ENCODE results near the gene MAFB.

GRCh38 chr20:40676258-40677291 lies 12.5 kb downstream of the MAFB start:
- PRO-cap, result no peak

GRCh38 chr20:40684378-40685447 lies 4.3 kb downstream of the MAFB start:
- PRO-cap, result no peak

- PRO-cap, result bidirectional peak, plus-strand start at chr20:40689093, minus-strand start at chr20:40689061; bidirectional peak, plus-strand start at chr20:40689397, minus-strand start at chr20:40689236
Measured at GRCh38 chr20:40688324-40689339, at the start of gene MAFB. Gene MAFB (minus strand): TSS chr20:40689236.

DNA sequence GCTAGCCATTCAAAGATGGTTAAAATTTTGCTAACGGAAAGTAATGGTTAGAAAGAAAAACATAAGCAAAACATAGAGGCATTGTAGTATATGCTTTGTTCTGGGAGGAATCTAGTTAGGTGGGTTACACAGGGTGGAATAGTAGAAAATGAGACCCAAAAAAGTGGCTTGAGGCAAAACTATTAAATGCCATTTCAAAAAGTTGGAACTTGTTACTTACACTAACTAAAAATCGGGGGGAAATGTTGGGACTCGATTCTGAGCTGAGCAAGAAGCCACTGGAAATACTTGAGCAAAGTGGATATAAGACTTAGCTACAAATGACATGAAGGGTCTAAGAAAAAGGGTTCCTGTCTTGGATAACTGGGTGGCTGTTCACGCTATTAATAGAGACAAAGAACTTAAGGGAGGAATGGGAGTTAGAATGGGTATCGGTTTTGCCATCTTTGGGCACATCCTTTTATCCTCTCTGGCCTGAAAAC lies 41.3 kb downstream of the TOP1 start:
- PRO-cap, result no peak

- PRO-cap, result no peak
Measured at GRCh38 chr20:41075709-41076574, 47.3 kb downstream of the TOP1 start.

DNA sequence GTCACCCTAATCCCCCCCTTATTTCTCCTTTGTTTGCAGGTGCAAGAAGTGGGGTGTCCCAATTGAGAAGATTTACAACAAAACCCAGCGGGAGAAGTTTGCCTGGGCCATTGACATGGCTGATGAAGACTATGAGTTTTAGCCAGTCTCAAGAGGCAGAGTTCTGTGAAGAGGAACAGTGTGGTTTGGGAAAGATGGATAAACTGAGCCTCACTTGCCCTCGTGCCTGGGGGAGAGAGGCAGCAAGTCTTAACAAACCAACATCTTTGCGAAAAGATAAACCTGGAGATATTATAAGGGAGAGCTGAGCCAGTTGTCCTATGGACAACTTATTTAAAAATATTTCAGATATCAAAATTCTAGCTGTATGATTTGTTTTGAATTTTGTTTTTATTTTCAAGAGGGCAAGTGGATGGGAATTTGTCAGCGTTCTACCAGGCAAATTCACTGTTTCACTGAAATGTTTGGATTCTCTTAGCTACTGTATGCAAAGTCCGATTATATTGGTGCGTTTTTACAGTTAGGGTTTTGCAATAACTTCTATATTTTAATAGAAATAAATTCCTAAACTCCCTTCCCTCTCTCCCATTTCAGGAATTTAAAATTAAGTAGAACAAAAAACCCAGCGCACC lies 14.1 kb upstream of the PLCG1 start:
- PRO-cap, result no peak

GRCh38 chr20:41137920-41138029 lies 432 bp downstream of the PLCG1 start:
- PRO-cap, result bidirectional peak, plus-strand start at chr20:41138116, minus-strand start at chr20:41137954

- PRO-cap, result no peak
Measured at GRCh38 chr20:41139323-41140148, 2.2 kb downstream of the PLCG1 start.

- PRO-cap, result no peak
Measured at GRCh38 chr20:41171872-41172745, 34.8 kb downstream of the PLCG1 start.

GRCh38 chr20:41202662-41203733 lies 65.7 kb downstream of the PLCG1 start:
- PRO-cap, result no peak

- PRO-cap, result no peak
Measured at GRCh38 chr20:41276280-41276913, 41.1 kb downstream of the ZHX3 start.

GRCh38 chr20:41428176-41428791 lies 61.7 kb upstream of the EMILIN3 start:
- PRO-cap, result bidirectional peak, plus-strand start at chr20:41428583, minus-strand start at chr20:41428390

GRCh38 chr20:41484199-41484736 lies 117.7 kb upstream of the EMILIN3 start:
- PRO-cap, result no peak

GRCh38 chr20:41557255-41557978 lies 60.8 kb downstream of the CHD6 start:
- PRO-cap, result no peak

DNA sequence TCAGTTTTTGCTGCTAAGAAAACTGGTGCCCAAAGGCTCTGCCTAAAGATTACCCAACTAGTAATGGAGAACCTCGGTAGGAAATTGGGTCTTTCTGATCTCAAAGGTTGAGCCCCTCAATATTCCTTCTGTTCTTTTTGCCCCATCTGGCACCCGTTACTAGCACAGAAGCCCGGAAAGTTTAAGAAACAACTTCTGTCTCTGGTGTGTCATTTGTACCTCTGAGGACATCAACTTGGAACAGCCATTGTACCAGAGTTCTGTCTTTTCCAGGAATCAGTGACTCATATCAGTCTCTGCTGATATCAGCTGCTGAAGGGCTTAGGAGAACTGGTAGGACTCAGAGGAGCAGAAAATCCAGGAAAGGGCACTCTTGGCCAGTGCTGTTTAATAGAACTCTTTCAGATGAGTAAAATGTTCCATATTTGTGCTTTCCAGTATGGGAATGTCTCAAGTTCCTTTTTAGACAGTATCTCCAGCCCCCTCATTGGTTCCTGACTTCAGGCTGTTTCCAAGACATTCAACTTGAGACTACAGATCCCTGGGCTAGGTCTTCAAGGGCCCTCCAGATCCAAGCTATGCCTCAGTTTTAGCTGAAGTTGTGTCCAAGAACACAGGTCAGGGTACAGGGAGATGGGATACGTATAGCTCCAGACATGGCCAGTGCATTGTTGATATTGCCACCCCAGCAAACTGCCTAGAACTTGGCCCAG lies 78.3 kb upstream of the CHD6 start:
- PRO-cap, result no peak

GRCh38 chr20:41969475-41970048 lies 351.4 kb upstream of the CHD6 start:
- PRO-cap, result no peak

DNA sequence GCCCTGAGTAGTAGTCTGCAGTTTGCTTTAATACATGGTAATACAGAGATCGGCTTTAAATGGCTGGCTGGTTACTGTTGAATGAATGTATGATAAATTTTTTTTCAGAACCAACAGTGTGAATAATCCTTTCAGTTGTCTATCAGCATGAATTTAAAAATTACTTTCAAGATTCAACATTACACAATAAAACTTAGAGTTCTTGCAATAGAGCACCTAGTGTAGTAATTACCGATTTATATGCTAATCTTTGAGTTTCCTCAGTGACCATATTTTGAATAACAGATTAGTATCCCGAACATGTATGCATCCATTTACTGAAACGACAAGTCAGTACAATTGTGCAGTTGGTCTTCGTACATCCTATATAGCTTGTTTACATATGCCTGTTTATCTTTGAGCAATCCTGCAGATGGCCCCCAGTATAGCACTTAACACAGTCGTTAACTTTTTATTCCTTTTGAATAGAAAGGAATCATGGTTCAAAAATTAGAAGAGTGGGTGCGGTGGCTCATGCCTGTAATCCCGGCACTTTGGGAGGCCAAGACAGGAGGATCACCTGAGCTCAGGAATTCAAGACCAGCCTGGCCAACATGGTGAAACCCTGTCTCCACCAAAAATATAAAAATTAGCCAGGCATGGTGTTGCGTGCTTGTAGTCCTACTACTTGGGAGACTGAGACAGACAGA lies 6.5 kb downstream of the SRSF6 start:
- PRO-cap, result no peak

GRCh38 chr20:43590007-43590375 lies 746 bp upstream of the IFT52 start:
- PRO-cap, result no peak

GRCh38 chr20:43844685-43845437 lies 69.8 kb upstream of the TOX2 start:
- PRO-cap, result no peak

GRCh38 chr20:43916279-43917202 lies 1.9 kb downstream of the TOX2 start:
- PRO-cap, result no peak